HTERT-HM (cell line): ENCODE results near the gene PPM1L.

DNA sequence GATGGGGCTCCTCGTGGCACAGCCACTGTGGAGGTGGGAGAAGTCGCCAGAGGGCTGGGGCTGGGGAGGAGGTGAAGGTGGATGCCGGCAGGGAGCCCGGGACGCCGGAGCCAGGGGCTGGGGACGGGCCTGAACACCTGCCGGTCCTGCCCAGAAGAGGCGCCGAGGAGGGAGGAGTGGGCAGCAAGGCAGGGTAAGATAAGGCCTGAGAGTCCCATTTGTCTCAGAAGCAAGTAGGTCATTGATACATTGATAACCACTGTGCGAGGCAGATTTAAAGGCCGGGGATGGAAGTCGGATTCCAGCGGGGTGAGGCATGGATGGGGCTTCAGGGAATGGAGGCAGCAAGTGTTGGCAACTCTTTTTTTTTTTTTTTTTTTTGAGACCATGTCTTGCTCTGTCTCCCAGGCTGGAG lies 670 bp upstream of the RARRES1 start:
- RRBS, result 43% methylated on average over 2 of the region's 14 CpGs

GRCh38 chr3:158810806-158811501 lies 9.1 kb downstream of the MFSD1 start:
- RRBS, result no CpG with 5 or more reads among the region's 6 CpGs

DNA sequence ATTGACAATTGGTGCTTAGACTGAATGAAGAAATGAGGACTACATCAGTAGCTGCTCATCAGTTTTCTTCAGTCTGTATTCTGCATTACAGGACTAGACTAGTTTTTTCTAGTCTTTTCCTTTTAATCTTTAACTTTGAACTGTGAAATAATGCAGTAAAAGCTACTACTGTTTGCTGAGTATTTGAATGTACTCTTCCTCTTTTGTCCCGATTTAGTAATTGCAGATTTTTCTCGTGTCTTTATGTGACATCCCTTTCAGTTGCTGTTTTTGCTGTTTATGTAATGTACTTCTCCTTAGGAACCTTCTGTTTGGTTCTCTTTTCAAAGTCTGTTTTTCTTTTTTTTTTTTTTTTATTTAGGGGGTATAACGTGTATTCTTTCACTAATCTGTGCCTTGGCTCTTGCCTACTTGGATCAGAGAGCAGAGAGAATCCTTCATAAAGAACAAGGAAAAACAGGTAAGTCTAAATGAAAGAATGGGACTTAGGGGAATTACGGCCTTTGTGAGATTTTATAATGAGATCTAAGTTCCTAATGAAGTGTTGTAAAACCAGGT lies 17.5 kb downstream of the MFSD1 start:
- RRBS, result no CpG with 5 or more reads among the region's 4 CpGs

- RRBS, result no CpG with 5 or more reads among the region's 6 CpGs
These were observed 438.6 kb downstream of the IQCJ-SCHIP1 start for GRCh38 chr3:159711532-159712232.

- RRBS, result no CpG with 5 or more reads among the region's 5 CpGs
These were observed 435.1 kb upstream of the C3orf80 start for GRCh38 chr3:159790131-159790511.

GRCh38 chr3:159794879-159795777 lies 430.1 kb upstream of the C3orf80 start:
- RRBS, result no CpG with 5 or more reads among the region's 10 CpGs

DNA sequence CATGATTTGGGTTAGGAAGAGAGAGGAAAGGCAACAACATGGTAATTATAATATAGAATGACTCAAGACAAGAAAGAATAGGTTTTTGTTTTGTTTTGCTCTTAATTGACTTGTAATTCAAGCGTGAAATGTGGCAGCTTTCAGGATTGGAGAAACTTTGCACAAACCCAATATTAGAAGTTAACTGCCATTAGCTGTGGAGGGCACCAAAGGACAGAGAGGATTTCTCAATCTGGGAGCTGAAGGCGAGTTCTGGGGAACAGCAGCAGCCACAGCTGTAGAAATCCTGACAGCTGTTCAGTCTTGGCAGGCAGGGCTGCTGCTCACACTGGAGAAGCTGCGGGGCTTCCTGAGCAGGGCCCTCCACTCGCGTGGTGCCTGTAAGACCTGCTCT lies 418.8 kb upstream of the C3orf80 start:
- RRBS, result no CpG with 5 or more reads among the region's 5 CpGs

GRCh38 chr3:159840875-159841398 lies 384.3 kb upstream of the C3orf80 start:
- RRBS, result no CpG with 5 or more reads among the region's 3 CpGs

- RRBS, result no CpG with 5 or more reads among the region's 5 CpGs
These were observed 369.3 kb upstream of the C3orf80 start for GRCh38 chr3:159855897-159856430.

- RRBS, result 8% methylated on average over 10 of the region's 41 CpGs
These were observed 1.3 kb downstream of the C3orf80 start for GRCh38 chr3:160226386-160226976.

DNA sequence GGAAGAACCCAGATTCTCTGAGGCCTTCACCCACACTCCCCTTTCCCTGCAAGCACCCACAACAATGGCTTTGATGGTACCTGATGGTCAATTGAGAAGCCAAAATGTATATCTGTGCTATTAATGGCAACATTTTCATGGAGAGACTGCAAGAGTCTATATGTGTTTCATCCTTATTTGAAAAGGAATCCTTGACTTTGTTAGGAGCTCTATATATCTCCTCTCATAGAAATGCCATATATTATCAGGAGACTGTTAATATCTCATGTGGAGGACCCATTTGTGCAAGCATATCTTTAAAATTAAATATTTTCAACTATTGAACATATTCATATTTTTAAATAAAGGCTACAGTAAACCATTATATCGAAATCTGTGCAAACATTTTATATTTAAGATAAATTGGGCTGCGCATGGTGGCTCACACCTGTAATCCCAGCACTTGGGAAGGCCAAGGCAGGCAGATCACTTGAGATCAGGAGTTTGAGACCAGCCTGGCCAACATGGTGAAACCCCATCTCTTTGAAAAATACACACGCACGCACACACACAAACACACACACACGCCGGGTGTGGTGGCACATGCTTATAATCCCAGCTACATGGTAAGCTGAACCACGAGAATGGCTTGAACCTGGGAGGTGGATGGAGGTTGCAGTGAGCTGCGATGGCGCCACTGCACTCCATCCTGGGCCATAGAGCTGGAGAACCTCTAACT lies 22.0 kb downstream of the TRIM59 start:
- RRBS, result no CpG with 5 or more reads among the region's 9 CpGs

GRCh38 chr3:160677410-160678202 lies 646 bp downstream of the ARL14 start:
- RRBS, result no CpG with 5 or more reads among the region's 7 CpGs

- RRBS, result 2% methylated on average over 28 of the region's 85 CpGs
These were observed at the start of gene PPM1L for GRCh38 chr3:160755742-160756614. Gene PPM1L (plus strand): TSS chr3:160756231.

DNA sequence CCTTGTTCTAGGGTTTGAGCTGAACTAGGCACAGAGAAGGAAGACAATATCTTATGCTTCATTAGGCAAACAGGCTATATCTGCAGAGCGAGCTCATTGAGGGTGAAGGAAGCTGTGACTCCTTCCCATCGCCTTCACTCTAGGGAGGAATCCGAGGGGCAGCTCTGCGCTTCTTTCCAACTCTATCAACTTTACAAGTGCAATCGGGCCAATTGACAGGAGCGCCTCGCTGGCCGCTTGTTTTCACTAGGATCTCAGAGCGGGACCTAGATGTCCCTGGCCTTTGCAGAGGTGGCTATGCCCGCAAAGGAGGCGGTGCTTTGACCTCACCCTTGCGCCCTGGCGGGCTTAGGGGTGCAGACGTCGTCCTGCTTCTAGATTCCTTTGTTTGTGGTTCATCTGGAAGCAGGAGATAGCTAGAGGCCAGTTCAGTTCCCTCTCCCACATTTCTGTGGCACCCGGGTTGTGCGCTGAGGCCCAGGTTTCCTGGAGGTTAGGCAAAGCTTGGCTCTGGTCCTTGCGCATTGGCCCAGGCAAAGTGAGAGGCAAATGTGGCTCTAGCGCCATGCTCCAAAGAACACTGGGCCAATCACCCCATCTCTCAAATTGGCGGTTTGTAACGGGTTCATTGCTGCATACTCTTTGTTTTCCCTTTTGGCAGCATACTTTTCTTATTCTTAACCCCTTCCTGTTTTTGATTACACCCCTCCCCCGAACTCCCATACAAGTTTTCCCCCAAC lies 1.2 kb downstream of the PPM1L start:
- RRBS, result no CpG with 5 or more reads among the region's 22 CpGs

DNA sequence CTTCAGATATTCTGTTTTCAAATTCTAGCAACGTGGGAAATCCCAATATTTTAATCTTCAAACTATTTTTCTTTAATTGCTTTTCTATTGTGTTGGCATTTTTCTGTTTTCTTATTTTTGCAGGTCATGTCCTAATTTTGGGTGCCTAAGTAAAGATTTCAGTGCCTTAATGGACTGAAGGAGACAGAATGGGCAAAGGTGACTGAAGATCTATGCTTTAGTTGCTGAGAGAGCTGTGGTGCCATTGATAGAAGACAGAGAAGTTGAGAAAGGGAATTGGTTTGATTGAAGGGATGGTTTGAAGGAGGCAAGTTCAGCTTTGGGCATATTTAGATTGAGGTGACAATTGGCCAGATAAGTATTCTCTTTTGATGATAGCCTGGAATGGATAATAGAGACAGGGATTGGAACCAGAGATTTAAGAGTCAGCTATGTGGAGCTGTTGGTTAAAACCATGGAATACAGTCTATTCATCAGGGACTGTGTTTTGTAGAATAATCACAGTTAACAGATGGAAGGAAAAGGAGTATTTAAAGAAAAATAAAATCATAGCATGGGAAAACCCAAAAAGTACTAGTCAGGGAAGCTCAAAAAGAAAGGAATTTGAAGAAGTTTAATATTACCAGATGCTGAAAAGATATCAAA lies 61.6 kb downstream of the PPM1L start:
- RRBS, result no CpG with 5 or more reads among the region's 1 CpG

- RRBS, result 10% methylated on average over 3 of the region's 12 CpGs
These were observed 1.8 kb downstream of the SLITRK3 start for GRCh38 chr3:165194376-165194775.

GRCh38 chr3:165787474-165787931 lies 49.7 kb downstream of the BCHE start:
- RRBS, result no CpG with 5 or more reads among the region's 3 CpGs

GRCh38 chr3:167874308-167874702 lies 138.8 kb downstream of the SERPINI1 start:
- RRBS, result no CpG with 5 or more reads among the region's 2 CpGs

DNA sequence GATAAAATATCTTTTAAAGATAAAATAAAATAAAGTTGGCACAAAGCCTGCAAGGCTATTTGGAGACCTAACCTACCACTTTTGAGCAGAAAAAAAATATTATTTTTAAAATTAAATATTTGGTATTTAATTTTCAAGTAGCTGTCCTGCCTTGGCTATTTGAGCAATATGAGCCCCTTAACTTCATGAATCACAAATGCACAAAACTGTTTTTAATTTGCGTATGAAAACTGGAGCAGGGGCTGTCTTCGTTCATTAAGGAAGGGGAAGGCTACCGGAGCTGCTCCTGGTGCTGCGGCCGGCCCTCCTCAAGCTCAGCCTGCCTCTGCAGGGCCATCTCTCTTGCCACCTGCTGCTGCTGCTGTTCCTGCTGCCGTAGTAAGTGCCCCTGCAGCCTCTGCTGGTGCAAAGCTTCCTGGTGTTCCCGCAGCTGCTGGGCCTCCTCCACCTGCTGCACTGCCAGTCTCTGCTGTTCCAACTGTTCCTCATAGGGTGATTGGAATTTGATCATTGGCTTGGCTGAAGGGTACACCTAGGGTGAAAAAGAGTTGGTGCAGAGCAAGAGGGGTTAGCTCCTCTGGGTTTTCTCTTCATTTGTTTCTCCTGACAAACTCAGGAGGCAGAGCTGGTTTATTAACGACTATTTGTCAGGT lies 66.1 kb downstream of the GOLIM4 start:
- RRBS, result no CpG with 5 or more reads among the region's 8 CpGs